Measurements from ENCODE around the genes CKMT1A, SERF2 and HYPK.

- RRBS, result no CpG with 5 or more reads among the region's 5 CpGs
These were observed 565 bp upstream of the ZNF106 start for GRCh38 chr15:42491504-42491908.

GRCh38 chr15:42576175-42576539 is 751 bp downstream of the STARD9 start:
- RRBS, result no CpG with 5 or more reads among the region's 12 CpGs

GRCh38 chr15:42736058-42736837 is 680 bp downstream of the CDAN1 start:
- RRBS, result 5% methylated on average over 28 of the region's 64 CpGs

DNA sequence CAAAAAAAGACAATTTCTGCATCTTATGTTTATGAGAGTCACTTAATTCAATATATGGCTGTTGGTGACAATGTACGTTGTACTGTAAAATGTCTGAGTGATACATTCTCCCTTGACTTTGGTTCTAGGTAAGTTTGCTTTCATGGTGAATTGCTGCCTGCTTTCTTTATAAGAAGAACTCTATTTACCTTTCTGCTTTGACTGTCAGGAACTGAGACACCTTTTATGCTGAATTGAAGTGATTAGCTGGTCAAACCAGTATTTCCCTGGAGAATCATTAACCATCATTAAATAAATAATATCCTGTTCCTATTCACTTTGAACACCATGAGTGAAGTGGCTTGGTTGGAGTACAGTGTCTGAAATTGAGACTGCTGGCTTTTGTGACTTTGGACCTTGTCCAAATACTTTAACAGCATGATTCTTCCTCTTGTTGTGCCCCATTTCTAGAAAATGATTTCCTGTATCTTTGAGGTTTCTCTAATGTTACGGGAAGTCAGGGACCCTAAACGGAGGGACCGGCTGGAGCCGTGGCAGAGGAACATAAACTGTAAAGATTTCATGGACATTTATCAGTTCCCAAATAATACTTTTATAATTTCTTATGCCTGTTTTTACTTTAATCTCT is 5.6 kb upstream of the TMEM62 start:
- RRBS, result no CpG with 5 or more reads among the region's 5 CpGs

- RRBS, result no CpG with 5 or more reads among the region's 17 CpGs
These were observed 845 bp downstream of the TMEM62 start for GRCh38 chr15:43134059-43134802.

DNA sequence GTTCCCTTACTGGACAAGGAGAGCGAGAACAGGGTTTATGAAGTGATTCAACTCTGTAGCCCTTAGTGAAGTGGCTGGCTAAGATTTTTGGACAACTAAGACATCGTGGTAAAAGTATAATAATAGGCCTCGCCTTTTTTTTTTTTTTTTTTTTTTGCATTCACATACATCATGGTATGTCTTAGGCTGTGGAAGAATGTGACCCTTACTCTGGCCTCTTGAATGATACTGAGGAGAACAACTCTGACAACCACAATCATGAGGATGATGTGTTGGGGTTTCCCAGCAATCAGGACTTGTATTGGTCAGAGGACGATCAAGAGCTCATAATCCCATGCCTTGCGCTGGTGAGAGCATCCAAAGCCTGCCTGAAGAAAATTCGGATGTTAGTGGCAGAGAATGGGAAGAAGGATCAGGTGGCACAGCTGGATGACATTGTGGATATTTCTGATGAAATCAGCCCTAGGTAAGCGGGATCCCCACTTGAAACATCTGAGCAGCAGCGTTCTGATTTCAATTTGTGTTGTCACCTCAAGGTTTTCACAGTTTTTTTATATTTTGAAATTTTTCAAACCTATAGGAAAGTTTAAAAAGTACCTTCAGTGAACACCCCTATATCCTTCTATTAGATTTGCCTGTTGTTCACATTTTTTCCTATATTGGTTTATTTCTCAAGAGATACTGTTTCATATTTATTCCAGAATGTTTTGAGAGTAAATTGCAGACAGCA is 6.2 kb downstream of the CCNDBP1 start:
- RRBS, result no CpG with 5 or more reads among the region's 8 CpGs

- RRBS, result no CpG with 5 or more reads among the region's 6 CpGs
These were observed 20.1 kb upstream of the EPB42 start for GRCh38 chr15:43240843-43241442.

DNA sequence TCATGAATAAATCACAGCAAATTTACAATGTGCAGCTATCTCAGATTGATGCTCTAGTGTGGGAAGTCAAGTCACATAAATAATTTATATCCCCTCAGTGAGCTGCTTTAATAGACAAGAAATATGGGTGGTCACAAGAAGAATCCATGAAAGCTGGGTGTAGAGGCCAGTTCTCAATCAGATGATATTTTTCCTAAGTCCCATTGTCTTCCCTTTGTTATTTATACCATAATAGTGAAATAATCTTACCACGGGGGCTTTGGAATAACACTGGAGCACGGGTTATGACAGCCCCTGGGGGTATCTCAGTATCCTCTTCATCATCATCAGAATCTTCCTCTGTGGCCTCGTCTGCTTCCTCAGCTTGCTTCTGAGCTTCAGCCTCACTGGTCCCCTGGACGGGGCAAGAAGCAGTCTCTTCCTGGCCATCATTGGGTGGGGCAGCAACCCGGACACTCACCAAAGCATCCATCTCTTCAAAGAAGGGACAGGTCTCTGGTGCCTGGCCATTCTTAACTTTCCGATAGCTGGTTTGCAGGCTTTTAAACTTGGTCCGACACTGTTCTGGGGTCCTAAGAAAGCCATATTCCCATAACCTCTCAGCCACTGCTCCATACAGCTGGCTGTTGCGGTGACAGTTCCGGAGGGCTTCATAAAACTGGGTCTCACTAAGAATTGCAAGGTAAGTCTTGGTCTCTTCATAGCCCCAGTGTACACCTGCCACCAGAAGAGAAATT is 7.0 kb downstream of the ZSCAN29 start:
- RRBS, result no CpG with 5 or more reads among the region's 9 CpGs

DNA sequence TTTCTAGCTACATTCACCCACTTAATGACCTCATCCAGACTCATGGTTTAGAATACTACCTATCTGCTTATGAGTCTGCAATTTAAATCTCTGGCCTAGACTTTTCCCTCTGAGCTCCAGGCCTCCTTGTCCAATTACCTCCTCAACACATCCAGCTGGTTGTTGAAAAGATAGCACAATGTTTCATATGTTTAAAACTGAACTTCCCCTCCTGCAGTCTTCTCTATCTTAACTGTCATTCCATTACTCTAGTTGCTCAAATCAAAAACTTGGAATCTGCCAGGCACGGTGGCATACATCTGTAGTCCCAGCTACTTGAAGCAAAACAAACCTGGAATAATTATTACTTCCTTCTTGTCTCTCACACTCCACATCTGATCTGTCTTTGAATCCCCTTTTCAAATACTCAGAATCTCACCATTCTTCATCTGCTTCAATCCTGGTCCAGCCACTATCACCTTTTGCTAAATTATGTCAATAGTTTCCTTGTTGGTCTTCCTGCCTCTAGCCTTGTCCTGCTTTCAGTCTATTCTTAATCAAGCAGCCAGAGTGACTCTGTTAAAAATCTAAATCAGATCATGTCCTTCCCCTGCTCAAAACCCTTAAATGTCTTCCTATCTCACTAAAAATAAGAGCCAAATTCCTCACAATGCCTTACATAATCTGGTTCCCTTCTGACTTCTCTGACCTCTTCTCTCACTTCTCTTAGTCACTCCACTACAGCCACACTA is 8.9 kb downstream of the TP53BP1 start:
- RRBS, result no CpG with 5 or more reads among the region's 1 CpG

DNA sequence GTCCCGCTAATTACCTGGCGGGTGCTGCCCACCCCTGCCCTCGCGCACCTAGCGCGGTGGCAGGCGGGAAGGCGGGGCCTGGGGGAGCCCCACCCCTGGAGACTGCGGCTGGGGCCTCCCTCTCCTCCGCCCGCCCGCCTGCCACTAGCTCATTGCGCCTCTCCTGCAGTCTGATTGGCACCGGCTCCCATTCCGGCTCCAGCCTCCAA is at the start of gene CKMT1A:
TSS of gene CKMT1A (plus strand) at position 152 of the 209 bp plus-strand sequence.
- RRBS, result no CpG with 5 or more reads among the region's 15 CpGs

DNA sequence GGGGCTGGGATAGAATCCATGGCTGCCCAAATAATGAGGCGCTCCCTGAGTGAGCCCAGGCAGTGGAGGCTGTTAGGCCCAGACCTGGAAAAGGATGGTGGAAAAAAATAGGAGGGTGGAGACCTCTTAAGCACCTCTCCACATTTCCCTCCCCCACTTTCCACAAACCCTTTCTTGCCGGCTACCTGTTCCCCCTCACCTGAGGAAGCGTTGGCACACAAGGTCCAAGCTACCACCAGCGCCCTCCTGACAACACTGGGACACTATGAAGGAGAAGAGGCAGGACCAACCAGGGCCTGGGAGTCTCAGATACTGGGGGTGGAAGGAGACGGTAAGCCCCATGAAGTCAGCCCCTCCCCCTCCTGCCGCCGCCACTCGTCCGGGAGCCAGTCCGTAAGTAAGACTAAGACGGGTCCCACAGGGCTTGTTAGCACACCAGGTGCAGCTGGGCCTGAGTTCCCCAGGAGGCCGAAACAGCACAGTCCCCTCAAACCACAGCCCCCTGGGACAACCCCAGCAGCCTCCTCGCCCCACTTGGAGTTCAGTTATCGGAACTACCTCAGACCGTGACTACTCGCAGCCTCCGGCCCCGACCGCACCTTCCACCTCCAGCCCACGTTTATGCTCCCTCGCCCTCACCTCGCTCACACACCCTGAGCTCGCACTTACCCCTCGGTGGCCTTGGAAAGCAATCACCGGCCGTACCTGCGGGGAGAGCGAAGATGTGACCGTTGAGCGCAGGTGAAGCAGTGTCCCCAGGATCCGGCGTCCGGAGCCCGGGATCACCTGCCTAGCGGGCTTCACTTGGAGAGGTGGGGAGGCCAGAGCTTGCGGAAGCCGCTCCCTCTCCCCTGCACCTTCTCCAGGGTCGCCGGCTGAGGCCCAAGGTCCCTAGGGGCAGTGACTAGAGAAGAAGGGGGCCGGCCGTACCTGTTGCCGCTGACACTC is 652 bp downstream of the ELL3 start:
- RRBS, result 5% methylated on average over 16 of the region's 42 CpGs

DNA sequence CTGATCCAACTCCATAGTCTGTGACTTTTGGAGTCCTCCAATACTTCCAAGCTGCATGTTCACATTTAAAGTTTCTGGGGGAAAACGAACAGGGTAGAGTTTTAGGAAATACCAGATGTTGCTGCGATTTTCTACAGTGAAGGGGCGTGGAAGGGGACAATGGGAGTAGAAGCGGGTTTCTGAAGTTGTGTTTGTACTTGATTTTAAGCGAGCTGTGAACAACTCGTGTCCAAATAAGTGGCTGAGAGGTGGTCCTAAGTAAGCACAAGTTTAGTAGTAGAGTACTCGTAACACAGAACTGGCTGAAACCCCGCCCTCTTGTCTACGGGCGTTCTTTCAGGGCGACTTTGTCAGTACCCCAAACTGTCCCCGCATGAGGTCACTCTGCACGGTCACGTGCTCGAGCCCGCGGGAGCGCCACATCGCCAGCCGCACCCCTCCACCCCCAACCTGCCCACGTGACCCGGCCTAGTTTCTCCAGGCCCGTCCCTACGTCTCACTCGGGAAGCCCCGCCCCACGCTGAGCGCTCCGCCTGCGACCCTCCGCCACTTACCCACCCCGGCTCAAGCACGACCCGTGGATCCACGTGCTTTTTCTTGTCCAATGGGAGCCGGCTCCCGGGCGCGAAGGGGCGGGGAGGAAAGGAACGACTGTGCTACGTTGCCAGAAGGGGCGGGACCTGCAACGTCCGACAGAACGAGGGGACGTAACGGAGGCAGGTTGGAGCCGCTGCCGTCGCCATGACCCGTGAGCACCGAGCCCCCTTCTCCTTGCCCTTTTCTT is at the start of gene SERF2:
TSS of gene SERF2 (plus strand) at position 685 of the 784 bp plus-strand sequence.
- RRBS, result 2% methylated on average over 10 of the region's 53 CpGs

- RRBS, result 0% methylated on average over 6 of the region's 30 CpGs
These were observed at the start of gene HYPK for GRCh38 chr15:43800184-43800781. HYPK (plus strand) TSS chr15:43800599.

DNA sequence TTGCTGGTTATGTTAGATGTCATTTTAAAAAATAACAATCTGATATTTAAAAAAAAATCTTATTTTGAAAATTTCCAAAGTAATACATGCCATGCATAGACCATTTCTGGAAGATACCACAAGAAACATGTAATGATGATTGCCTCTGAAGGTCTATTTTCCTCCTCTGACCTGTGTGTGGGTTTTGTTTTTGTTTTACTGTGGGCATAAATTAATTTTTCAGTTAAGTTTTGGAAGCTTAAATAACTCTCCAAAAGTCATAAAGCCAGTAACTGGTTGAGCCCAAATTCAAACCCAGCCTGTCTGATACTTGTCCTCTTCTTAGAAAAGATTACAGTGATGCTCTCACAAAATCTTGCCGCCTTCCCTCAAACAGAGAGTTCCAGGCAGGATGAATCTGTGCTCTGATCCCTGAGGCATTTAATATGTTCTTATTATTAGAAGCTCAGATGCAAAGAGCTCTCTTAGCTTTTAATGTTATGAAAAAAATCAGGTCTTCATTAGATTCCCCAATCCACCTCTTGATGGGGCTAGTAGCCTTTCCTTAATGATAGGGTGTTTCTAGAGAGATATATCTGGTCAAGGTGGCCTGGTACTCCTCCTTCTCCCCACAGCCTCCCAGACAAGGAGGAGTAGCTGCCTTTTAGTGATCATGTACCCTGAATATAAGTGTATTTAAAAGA is 2.1 kb downstream of the B2M start:
- RRBS, result no CpG with 5 or more reads among the region's 1 CpG

- RRBS, result no CpG with 5 or more reads among the region's 4 CpGs
These were observed 4.1 kb downstream of the B2M start for GRCh38 chr15:44715344-44715826.

GRCh38 chr15:44719912-44720099 is 8.5 kb downstream of the B2M start:
- RRBS, result no CpG with 5 or more reads among the region's 3 CpGs

DNA sequence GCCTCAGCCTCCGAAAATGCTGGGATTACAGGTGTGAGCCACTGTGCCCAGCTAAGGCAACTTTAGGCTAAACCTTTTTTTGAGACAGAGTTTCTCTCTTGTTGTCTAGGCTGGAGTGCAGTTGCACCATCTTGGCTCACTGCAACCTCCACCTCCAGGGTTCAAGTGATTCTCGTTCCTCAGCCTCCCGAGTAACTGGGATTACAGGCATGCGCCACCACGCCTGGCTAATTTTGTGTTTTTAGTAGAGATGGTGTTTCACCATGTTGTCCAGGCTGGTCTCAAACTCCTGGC is 8.8 kb downstream of the B2M start:
- RRBS, result no CpG with 5 or more reads among the region's 5 CpGs

GRCh38 chr15:44739405-44739817 is 3.1 kb downstream of the TRIM69 start:
- RRBS, result no CpG with 5 or more reads among the region's 16 CpGs

- RRBS, result no CpG with 5 or more reads among the region's 9 CpGs
These were observed 75.5 kb downstream of the TRIM69 start for GRCh38 chr15:44811405-44812699.

Data from islet of Langerhans (tissue), 1 donor.